Mesenchymal stem cell of Wharton's jelly (primary cell): Measurements from ENCODE around the gene SEPTIN14.

GRCh38 chr7:51256156-51256819, 60.3 kb downstream of the COBL start:
- CAGE, long polyA plus RNA, result no peak

- CAGE, long polyA plus RNA, result no peak
Measured at GRCh38 chr7:51328491-51329077, 12.0 kb upstream of the COBL start.

DNA sequence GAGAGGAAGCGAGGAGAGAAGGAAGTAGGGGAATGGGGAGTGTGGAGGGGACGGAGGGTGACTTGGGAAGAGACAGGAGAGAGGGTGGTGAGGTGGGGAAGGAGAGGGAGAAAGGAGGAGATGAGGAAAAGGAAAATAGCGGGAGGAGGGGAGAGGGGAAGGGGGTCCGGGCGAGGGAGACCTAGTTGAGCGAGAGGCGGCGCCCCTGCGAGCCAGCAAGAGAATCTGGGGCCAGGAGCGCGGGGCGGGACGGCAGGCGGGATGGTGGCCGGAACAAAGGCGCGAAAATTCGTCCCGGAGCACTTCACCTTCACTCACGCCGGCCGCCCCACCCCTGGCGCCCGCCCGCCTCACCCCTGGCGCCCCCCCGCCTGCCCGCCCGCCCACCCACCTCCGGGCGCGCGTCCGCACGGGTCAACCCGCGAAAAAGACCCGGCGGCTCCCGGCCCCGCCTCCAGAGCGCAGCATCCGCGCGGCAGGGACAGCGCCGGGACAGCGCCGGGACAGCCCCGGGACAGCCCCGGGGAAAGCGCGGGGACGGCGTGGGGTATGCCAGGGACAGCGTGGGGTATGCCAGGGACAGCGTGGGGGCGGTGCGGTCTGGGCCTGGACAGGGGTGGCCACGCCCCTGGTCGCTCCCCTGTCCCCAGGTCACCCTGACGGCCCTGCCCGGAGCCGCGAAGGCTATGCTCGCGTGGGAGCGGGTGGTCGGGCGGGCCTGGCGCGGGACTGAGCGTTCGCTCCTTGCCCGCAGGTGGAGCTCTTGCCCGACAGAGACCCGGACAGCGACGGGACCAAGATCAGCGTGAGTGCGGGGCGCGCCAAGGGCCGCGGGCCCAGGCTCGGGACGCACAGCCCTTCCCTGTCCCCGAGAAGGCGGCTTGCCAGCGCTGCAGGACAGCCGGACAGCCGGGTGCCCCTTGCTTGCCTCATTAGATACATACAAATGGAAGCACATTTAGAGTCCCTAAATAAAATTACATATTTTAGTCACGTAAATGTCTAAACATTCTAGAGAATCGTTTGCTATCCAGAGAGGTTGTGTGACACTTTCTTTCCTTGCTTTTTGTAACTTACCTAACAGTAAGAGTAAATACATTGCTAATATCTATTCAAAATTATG, 4.4 kb downstream of the VSTM2A start:
- CAGE, long polyA plus RNA, result no peak

- CAGE, long polyA plus RNA, result no peak
Measured at GRCh38 chr7:54664203-54664944, 94.6 kb downstream of the SEC61G start.

DNA sequence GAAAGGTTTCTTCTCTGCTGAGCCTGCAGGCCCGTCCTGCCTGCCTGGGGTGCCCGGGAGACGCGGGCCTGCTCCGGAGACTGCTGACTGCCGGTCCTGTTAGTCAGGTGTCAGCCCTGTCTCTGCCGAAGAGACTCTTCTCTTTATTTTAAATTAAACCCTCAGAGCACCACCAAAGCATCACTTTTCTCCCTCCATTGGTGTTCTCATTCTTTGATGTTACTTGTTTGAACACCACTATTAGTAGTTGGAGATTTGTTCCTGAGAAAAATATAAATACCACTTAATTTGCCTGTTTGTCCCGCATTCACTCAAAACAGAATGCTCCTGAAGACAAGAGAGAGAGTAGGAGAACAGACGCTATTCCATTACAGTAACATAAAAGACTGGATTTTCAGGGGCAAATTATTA, 2.4 kb downstream of the EGFR start:
- CAGE, long polyA plus RNA, result no peak

DNA sequence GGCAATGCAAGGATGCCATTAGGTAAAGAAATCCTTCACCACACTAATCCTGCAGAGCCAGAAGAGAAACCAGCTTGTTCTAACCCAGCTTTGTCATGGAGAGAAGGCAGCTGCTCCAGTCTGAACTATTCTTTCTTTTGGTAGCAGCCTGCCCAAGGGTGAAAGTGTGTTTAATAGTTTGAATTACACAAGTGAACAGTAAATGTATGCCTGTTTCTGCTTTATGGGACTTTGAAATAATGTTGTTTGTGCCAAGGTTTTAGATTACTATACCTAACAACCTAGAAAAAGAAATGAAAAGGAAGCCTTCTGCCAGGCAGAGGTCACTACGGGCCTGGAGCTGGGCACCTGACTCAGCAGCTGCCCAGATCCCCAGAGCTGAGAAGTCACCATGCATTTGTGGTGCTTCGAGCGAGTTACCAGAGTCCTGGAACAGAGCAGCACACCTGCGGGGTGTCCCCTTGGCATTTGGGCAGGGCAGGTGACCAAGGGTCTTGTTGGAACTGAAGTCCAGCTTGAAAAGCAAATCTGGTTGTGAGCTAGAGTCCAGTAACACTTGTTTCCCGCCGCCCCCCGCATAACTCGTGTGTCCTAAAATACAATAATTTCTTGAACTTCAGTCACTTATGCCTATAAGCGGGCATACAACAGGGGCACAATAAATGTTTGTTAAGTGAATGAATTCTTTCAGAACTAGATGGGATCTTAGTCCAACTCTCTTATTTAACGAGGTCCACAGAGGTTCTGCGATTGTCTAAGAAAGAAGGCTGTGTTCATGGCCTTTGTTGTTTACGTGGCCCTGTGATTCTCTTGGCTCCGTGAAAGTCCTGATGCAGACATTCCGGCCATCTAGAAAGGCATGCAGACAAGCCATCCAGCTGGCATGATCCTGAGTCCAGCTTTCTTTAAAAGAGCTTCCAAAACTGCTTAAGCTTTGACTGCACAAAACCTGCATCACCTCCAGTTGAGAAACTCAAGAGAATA, 25.6 kb downstream of the EGFR start:
- CAGE, long polyA plus RNA, result no peak

- CAGE, long polyA plus RNA, result no peak
Measured at GRCh38 chr7:55078771-55079525, 60.1 kb downstream of the EGFR start.

DNA sequence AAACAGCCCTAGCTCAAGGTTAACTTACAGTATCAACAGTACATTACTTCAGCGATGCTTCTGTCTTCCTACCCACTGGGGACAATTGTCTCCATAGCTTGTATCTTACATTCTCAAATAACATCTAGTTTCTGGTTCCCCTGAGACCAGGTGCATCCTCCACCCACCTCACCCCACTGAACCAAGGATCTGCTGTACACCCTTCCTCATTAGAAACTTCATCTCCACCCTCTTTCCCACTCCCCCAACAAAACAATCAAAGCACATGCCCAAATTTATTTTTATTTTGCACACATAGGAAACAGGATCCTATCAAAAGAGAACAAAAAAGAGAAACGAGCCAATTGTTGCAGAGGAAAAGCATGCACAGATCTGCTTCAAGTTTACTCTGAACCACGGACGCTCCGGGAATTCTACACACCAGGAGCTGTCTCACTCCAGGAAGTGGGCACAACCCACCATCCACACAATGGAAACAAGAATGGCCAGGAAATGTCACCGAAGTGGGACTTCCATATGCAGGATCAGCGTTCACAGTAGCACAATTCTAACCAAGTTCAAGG, 101.9 kb downstream of the VOPP1 start:
- CAGE, long polyA plus RNA, result no peak

DNA sequence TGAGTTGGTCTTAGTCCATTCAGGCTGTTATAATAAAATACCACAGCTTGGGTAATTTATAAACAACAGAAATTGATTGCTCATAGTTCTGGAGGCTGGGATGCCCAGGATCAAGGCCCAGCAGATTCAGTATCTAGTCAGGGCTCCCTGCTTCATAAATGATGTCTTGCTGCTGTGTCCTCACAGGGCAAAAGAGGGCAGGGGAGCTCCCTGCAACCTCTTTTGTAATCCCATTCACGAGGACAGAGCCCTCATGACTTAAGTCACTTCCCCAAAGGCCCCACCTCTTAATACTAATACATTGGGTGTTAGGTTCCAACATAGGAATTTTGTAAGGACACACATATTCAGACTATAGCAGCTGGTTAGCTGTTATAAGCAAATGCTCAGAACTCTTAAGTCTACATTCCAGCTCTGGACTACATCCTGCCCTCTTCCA, 63.0 kb downstream of the VOPP1 start:
- CAGE, long polyA plus RNA, result no peak

DNA sequence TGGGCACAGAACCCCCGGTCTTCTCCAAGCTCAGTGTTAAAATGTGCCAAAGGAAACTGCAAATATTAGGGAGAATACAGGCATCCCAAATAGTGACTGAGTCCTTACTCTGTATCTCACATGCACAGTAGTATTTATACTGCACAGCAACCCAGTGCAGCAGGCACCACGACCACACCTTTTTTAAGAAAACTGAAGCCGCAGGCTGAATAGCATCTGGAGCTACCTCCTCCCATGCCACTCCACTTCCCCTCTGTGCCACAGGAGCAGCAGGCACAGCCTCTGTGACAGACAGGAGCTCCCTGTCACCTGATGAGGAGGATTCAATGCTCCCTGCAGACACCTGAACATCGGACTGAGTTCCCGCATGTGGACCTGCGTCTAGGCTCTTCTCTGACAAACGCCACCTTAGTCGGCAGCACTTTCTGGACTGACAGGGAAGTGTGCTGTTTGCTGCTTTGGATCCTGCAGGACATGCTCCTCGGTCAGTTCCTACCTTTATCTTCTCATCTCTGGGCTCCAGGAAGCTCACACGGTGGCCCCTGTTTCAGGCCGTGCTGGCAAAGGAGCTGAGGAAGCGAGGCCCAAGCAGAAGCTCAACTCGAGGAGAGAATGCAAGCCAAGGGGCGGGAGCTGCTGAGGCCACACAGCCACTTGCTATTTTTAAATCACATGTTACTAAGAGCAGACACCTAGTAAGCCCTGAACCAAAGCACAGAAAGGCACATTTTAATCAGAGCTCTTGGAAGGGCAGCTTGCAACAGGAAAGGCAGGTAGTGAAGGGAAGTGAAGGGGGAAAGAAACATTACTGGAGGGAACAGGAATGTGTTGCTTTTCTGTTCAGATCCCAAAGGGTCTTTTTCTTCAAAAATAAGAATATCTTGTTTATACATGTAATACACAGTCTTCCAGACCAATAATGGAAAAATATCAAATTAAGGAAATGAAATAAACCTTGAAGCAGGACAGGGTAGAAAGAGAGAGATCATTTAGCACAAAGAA, 56.6 kb downstream of the VOPP1 start:
- CAGE, long polyA plus RNA, result no peak

GRCh38 chr7:55526622-55527285, 45.5 kb downstream of the VOPP1 start:
- CAGE, long polyA plus RNA, result no peak

DNA sequence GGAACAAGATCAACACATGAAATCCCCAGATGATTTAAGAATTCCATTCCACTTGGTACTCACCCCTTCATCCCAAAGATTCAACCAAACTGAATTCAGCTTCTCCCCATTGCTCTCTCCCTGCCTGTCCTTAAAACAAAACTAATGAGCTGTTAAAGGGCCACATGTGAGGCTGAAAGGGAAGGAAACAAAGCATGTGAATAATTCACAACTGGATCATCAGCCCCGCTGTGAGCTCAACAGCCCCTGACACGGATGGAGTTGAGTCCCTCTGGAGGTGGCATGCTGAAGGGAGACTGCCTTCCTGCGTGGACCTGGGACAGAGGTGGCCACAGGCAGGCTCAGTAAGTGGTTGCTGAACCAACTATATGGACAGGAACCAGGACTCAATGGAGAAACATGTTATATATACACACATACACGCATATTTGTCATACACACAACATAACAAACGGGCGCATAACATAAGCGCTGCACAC, 32.8 kb downstream of the VOPP1 start:
- CAGE, long polyA plus RNA, result no peak

DNA sequence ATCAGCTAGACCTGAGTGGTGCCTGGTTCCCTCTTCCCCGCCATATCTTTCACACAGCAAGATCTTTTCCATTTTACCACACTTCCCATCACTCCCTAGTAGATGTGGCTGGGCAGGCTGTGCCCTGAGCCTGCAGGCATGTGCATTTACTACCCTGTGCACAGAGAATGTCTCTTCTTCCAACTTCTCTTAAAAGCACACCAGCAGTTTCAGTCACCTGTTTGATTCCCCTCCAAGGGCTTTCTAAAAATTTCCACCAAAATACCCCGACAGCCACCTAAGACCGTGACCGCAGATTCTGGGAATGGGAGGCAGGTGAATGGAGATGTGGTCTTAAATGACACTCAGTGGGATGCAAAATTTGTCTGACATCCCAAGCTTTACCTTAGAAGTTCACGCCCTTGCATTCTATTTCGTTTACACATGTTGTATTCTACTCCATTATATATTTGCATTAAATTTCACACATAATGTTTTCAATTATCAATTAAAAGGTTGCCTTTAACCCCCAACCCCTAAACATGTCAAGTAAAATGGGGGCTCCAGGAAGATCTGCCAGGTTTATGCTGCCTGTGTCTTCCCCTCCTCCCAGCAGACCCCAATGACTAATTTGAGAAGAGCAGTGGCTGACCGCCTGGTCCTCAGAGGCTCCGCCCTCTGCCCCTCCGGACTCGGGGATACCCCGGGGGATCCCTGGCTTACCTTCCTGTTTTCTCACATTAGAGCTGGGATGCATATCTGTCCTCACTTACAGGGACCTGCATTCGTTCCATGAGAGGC, 24.4 kb downstream of the VOPP1 start:
- CAGE, long polyA plus RNA, result no peak

- CAGE, long polyA plus RNA, result no peak
Measured at GRCh38 chr7:55552209-55553545, 19.6 kb downstream of the VOPP1 start.

- CAGE, long polyA plus RNA, result no peak
Measured at GRCh38 chr7:55862695-55862934, at the start of gene SEPTIN14. TSS of gene SEPTIN14 (minus strand) at chr7:55862752.

GRCh38 chr7:56052453-56053065, 994 bp downstream of the CCT6A start:
- CAGE, long polyA plus RNA, result no peak

DNA sequence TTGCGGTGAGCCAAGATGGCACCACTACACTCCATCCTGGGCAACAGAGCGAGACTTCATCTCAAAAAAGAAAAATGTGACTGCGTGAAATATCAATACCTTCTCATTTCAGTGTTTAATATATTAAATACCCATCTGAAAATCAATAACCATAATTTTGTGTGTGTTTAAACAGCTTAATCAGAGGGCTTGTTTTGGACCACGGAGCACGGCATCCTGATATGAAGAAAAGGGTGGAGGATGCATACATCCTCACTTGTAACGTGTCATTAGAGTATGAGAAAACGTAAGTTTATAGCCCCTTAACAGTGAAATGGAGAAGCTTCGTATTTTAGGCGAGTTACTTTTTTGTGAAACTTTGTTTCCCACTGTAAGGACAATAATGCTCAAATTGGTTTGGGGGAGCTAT, 6.3 kb downstream of the CCT6A start:
- CAGE, long polyA plus RNA, result no peak

GRCh38 chr7:56104844-56105357, 1.4 kb downstream of the CHCHD2 start:
- CAGE, long polyA plus RNA, result no peak

- CAGE, long polyA plus RNA, result no peak
Measured at GRCh38 chr7:56492582-56492900, 376.3 kb upstream of the NUPR2 start.

GRCh38 chr7:57361360-57361899, 88.5 kb upstream of the ZNF716 start:
- CAGE, long polyA plus RNA, result no peak